Mononuclear cell (primary cell): Measurements from ENCODE around the genes OR2A1 and ZNF746.

DNA sequence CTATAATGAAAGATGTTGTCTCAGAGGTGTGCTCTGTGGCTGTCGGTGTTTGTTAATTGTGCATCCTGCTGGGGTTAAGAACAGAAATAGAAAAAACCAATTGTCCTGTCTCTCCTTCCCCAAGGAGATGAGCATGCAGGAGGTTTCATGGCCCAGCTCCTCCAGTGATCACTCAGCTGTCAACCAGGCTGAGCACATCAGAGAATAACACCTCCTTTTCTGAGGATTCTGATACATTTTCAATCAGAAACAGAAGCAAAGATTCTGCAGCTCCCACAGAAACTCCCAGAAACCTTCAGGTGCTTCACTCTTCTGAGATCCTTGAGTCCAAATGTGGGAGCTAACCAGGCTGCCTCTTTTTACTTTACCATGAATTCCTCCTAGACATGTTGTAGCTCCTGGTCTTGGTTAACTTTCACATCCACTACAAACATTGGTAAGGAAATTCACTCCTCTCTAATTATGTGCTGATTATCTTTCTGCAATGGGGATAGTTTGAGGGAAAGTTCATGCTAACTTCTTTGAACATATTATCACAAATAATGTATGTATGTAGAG lies at the start of gene OR2A1:
TSS of gene OR2A1 (plus strand) at position 308 of the 558 bp plus-strand sequence.
- RRBS = no CpG with 5 or more reads among the region's 1 CpG

DNA sequence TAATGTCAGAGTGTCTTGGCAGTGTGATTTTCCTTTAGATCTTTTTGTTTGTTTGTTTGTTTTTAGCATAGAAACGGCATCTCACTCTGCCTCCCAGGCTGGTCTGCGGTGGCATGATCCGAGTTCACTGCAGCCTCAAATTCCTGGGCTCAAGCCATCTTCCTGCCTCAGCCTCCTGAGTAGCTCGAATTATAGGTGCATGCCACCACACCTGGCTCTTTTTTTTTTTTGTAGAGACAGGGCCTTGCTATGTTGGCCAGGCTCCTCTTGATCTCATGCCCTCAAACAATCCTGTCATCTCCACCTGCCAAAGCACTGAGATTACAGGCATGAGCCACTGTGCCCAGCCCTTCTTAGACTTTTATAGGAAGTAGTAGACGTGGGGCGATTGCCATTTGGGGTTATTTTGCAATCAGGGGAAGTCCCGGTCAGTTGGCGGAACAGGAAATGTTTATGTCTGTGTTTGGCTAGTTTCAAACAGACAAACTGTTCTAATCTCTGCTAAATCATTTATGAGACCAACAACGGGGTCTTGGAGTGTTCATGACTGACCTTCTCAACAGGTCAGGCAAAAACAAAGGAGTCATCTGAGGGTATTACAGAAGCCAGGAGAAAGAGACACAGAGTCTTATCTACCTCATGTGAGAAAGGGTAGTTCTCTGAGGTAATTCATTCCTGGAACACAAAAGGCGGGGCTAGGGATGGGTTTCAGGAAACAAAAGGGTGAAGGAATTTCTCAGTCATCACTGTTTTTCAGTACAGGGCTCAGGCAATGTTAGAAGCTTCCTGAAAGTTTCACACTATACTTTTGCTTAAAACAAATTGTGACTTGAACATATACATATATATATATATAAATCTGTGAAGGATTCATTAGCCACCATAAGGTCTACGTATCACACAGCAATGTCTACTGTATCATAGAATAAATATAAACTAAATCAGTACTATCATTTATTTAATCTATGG lies 6.5 kb upstream of the TPK1 start:
- RRBS = no CpG with 5 or more reads among the region's 11 CpGs

- RRBS = no CpG with 5 or more reads among the region's 2 CpGs
These were observed 633.4 kb downstream of the CNTNAP2 start for GRCh38 chr7:146750069-146750372.

GRCh38 chr7:147260715-147261129 lies 1144.1 kb downstream of the CNTNAP2 start:
- RRBS = no CpG with 5 or more reads among the region's 5 CpGs

DNA sequence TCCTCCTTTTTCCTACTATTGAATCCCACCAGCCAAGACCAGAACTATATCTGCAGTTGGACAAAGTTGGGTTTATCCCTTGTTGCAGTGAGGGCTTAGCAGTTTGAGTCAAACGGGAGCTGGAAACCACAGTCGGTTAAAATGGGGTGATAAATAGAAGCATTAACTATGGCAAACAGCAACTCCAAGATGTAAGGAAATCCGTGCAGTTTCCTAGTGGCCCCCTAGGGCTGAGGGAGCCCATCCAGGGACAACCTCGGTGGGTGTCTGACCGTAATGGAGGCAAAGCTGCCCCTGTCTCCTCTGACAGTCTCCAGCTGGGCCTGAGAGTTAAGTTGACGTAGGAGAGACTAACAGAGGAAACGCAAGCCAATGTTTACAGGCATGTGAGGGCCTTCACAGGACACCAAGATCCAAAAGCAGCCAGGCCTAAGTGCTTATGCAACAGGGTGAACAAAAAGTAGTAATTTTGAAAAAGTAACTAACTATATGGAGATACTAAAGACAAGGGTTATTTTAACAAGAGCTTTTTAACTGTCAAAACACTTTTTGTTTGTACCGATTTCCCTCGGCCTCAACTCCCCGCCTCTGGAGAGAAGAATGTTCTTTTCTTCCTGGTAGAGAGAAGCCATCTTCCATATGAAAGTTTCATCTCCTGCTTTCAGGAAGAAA lies 330.0 kb upstream of the C7orf33 start:
- RRBS = no CpG with 5 or more reads among the region's 10 CpGs

DNA sequence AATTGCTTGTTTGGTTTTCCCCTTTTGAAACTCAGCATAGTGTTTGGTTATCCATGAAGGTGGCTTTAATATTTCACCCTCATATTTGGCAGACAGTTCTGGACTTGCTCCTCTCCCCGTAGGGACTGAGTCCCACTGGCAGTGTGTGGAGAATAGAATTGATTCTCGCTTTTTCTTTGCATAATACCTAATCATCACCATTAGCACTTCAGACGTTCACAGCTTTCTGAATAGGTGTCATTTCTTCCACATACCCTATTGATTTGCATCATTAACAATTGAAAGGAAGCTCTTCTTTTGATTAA lies 250.2 kb upstream of the C7orf33 start:
- RRBS = no CpG with 5 or more reads among the region's 3 CpGs

DNA sequence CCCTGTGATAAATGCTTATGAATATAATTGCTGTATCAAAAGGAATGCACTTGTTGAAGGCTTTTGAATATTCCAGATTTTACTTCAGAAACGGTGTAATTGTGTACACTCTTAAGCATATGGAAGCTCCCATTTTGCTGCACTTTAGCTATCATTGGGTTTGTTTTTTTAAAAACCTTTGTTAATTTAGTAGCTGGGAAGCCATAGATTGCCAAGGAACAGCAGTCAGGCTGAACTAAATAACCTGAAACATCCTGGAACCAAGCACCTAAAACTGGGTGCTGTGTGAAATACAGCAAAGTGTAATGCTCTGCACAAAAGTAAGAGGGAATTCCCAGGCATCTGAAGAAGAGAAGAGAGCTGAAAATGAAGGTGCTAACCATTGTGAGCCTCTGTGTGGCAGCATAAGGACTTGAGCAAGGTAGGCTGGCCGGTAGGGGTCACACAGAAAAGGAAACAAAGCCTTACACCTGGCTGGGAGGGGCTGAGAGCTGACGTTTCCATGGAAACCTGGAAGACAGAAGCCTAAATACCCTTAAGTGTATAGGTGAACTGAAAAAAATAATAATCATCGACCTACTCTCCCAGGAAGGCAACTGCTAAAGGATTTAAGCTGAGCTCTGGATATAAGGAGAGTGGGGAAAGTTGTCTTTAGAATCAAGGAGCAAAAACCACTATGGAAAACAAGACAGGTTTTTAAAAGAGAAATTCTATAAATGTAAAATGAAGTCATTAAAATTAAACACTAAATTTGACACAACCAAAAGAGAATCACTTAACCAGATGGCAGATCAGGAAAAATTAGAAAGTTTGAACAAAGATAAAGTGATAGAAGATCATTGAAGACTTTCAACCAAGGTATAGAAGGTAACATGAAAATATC lies 48.6 kb downstream of the CUL1 start:
- RRBS = no CpG with 5 or more reads among the region's 4 CpGs

GRCh38 chr7:148772463-148773034 lies 73.8 kb downstream of the CUL1 start:
- RRBS = no CpG with 5 or more reads among the region's 6 CpGs

DNA sequence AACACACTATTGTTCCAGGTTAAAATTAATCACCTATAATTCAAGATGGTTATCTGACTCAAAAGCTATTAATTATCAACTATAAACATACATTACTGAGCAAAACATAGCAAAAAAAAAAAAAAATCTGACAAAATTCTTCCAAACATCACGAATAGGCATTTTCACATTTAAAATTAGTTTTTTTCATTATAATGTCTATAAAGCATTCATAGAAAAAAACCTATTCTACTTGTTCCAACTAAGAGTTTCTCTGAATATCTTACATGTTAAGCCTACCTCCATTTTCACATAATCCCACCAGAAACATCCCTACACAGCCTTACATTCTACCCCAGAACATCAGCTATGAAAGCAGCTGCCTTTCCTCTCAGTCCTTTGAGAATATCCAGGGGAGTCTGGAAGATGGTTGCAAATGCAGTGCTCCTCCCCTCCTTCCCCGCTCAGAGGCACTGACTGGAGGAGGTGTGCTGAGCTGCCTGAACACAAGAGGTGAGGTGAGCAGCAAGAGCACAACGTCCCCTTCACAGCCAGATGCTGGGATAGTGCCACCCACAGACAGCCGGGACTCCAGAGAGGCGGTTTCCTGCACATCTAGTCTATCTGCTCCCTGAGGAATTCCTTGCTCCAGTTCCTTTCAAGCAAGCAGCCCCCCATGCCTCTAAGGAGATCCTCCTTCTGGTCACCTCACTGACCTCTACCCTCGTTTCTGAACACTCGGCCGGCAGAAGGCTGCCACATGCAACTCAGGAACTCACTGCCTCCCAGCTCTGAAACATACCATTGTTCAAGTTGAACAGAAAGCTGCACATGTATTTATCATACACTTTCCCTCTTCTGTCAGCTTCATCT lies 74.3 kb downstream of the EZH2 start:
- RRBS = no CpG with 5 or more reads among the region's 8 CpGs

GRCh38 chr7:149196691-149197111 lies 1.4 kb downstream of the ZNF282 start:
- RRBS = 22% methylated on average over 1 of the region's 8 CpGs

GRCh38 chr7:149205610-149206494 lies 10.5 kb downstream of the ZNF282 start:
- RRBS = no CpG with 5 or more reads among the region's 20 CpGs

- RRBS = no CpG with 5 or more reads among the region's 32 CpGs
These were observed 736 bp downstream of the ZNF212 start for GRCh38 chr7:149239942-149240832.

GRCh38 chr7:149284737-149285620 lies 23.0 kb downstream of the ZNF783 start:
- RRBS = 3% methylated on average over 50 of the region's 69 CpGs

GRCh38 chr7:149454039-149454383 lies 6.9 kb downstream of the ZNF777 start:
- RRBS = no CpG with 5 or more reads among the region's 9 CpGs

- RRBS = 1% methylated on average over 69 of the region's 121 CpGs
These were observed at the start of gene ZNF746 for GRCh38 chr7:149497400-149498388. Gene ZNF746 (minus strand): TSS chr7:149497809.

GRCh38 chr7:149569324-149570036 lies 71.9 kb upstream of the ZNF746 start:
- RRBS = no CpG with 5 or more reads among the region's 11 CpGs

DNA sequence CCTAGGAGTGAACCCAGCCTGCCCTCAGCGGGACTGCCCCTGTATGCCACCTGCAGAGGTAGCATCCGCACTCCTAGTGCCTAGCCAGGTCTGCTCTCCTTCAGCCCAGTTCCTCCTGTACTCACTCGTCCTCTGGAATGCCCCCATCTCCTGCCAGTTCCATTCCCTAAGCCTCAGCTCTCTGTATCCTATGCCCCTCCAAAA lies 8.1 kb upstream of the KRBA1 start:
- RRBS = no CpG with 5 or more reads among the region's 3 CpGs

DNA sequence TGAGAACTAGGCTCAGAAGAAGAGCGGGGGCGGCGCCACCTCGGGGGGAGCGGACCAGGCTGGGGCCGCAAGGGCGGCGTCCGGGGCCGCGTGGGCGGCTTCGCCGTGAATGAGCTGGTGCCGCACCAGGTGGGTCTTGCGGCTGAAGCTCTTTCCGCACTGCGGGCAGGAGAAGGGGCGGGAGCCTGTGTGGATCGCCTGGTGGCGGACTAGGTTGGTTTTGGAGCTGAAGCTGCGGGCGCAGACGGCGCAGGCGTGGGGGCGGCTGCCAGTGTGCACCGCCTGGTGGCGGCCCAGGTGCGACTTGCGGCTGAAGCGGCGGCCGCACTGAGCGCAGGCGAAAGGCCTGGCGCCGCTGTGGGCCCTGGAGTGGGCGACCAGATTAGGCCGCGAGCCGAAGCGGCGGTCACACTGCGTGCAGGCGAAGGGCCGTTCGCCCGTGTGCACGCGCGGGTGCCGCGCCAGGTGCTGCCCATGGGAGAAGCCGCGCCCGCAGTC lies 8.6 kb downstream of the ZNF467 start:
- RRBS = no CpG with 5 or more reads among the region's 57 CpGs

DNA sequence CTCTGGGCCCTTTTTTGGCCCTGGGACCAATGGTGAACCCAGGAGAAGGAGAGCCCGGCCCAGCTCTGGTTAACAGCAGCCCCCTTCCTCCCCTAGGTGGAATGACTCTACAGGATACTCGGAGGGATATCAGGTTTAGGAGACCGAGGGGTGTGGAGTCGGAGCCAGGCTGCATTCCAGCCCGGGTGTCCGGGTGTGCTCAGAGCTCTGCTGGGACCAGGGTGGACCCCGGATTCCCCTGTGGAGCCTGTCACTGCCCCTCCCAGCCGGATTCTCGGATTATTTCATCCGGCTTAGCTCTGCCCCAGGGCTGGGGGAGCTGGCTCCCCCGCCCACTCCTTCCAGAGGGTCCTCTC lies 1.4 kb upstream of the ZNF467 start:
- RRBS = 96% methylated on average over 2 of the region's 11 CpGs

- RRBS = 100% methylated on average over 4 of the region's 10 CpGs
These were observed 10.0 kb upstream of the ZNF467 start for GRCh38 chr7:149783440-149783790.